UCH-1 (cell line): ENCODE results near the gene PLEKHG3.

- RRBS: no CpG with 5 or more reads among the region's 7 CpGs
Measured at GRCh38 chr14:60303698-60304250, 54.8 kb downstream of the PPM1A start.

GRCh38 chr14:60649913-60650687 is 823 bp upstream of the SIX1 start:
- RRBS: no CpG with 5 or more reads among the region's 24 CpGs

DNA sequence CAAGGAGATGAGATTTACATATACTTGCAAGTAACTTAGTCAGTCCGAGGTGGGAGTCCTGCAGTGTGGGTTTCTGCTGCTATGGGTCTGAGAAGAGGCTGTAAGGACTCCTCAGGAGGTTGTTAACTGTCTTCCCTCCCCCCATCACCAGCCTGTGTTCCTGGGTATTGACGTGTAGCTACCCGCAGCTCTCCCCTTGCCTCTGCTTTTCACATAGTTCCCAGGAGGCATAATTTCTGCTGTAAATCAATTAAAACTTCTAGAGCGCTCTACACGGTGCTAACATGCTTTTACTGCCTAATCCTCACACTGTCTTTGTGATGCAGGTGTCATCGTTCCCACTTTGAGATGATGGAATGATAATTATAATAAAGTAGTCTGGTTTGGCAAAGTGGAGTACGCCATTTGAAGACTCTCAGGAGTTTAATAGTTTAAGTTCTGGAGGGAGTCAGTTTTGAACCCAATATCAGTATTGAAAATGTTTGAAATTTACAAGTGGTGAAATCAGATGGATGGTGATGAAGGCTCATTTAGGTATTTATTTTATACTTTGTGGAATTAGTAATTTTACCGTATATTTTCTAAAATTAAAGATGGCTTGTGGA is 1.8 kb downstream of the PRKCH start:
- RRBS: no CpG with 5 or more reads among the region's 8 CpGs

- RRBS: no CpG with 5 or more reads among the region's 2 CpGs
Measured at GRCh38 chr14:61504929-61505304, 183.5 kb downstream of the PRKCH start.

GRCh38 chr14:61517655-61518293 is 177.5 kb upstream of the HIF1A start:
- RRBS: no CpG with 5 or more reads among the region's 5 CpGs

GRCh38 chr14:61694707-61695375 is 472 bp upstream of the HIF1A start:
- RRBS: no CpG with 5 or more reads among the region's 34 CpGs

- RRBS: no CpG with 5 or more reads among the region's 1 CpG
Measured at GRCh38 chr14:61698014-61698491, 2.7 kb downstream of the HIF1A start.

DNA sequence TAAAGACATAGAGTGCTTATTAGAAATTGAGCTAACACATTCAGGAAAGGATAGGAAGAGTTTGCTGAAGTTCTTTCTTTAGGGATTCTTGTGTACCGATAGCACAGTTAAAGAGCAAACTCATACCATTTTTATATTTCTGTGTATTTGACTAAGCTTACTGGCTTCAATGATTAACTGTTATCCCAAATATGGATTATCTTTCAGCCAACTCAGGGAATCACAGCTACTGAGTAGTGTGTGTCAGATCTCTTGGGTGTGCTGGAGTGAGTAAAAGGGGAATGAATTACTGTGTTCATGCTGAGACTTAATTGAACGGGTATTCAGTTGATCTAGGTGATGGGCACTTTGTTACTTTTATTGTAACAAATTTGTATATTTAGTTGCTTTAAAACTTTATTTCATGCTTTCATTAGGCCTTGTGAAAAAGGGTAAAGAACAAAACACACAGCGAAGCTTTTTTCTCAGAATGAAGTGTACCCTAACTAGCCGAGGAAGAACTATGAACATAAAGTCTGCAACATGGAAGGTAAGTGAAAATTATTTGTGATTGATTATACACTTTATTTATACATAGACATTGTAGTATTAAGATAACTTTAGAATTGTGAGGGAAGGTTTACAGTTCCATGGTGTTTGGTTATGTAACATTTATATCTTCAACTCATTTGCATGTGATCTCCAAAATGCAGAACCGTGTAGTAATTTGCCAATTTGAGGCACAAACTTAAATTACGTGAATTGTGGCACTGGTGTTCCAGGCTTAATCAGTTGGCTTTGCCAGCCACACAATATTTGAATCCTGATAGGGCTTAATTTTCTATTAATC is 31.2 kb downstream of the HIF1A start:
- RRBS: no CpG with 5 or more reads among the region's 6 CpGs

DNA sequence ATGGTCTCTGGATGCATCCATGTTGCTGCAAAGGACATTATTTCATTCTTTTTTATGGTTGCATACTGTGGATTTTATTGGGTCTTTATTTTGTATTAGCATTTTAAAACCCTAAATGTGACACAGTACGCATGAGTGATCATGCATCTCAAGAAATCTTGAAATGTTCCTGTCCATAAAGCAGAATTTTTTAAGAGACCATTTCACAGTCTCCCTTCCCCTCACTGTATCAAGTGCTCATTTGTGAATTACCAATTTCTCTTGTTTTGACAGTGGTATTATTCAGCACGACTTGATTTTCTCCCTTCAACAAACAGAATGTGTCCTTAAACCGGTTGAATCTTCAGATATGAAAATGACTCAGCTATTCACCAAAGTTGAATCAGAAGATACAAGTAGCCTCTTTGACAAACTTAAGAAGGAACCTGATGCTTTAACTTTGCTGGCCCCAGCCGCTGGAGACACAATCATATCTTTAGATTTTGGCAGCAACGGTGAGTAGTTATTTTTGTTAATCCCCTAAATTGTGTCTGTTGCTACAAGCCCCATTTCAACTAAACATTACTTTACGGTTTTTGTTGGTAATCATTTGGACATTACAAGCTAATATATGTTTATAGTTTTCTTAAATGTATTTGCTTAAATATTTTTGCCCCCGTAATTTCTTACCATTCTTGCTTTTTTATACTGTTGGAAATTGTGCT is 25.5 kb upstream of the SNAPC1 start:
- RRBS: no CpG with 5 or more reads among the region's 7 CpGs

GRCh38 chr14:63383649-63384123 is 65.0 kb upstream of the GPHB5 start:
- RRBS: no CpG with 5 or more reads among the region's 2 CpGs

DNA sequence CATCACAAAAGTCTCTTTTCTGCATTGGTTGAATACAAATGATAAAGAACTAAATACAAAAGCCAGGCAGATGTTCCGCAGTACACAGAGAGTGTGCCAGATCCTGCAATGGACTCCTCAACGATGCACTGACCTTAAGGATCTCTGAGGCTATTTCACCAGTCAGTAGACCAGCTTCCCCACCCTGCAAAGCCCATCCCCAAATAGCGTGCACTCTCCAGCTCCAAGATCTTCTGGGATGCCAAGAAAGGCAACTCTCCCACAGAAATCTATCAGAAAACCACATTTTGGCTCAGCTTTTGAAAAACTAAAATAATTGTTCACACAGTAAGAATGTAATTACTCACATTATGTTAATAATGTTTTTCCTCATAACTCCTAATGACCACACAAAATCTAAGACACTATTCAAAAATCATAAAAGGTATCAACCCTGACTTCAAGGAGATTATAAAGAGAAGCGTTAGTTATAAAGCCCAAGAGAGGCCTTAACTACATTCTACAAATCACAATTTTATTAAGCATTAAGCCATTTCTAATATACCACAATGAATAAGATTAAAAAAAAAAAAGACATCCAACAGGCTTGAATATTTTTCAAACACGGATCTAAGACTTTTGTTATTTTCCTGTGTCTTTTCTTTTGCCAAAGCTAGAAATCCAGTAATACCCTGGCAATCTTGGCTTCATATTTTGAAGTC is 90.3 kb downstream of the PPP2R5E start:
- RRBS: no CpG with 5 or more reads among the region's 5 CpGs

DNA sequence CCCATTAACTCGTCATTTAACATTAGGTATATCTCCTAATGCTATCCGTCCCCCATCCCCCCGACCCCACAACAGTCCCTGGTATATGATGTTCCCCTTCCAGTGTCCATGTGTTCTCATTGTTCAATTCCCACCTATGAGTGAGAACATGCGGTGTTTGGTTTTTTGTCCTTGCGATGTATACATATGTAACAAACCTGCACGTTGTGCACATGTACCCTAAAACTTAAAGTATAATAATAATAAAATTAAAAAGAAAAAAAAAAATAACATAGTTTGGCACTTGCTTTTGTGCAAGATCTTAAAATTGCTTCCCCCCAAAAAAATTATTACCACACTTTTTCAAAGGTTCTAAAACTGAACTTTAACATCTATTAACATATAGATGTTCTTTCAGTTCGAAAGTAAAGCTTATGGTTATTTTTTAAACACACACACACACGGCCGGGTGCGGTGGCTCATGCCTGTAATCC is 11.9 kb downstream of the PPP2R5E start:
- RRBS: no CpG with 5 or more reads among the region's 10 CpGs

DNA sequence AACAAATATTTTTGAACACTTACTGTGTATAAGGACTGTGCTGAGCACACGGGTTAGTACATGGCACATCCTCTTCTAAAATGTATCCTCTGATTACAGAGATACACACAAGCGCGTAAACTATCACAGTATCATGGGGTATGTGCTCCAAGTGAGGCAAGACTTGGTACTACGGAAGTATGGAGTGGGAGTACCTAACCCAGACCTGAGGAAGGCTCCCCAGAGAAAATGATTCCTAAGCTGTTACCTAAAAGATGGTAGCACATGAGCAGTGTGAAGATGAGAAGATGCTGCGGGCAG is 67.2 kb downstream of the SYNE2 start:
- RRBS: no CpG with 5 or more reads among the region's 5 CpGs

DNA sequence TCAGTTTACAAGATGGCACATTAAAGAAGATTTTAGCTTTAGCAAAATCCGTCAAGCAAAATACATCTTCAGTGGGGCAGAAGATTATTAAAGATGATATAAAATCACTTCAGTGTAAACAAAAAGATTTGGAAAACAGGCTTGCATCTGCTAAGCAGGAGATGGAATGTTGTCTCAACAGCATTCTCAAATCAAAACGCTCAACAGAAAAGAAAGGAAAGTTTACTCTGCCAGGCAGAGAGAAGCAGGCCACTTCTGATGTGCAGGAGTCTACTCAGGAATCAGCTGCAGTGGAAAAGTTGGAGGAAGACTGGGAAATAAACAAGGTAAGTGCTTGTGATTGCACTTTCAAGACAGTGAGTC is 178.2 kb downstream of the SYNE2 start:
- RRBS: no CpG with 5 or more reads among the region's 2 CpGs

DNA sequence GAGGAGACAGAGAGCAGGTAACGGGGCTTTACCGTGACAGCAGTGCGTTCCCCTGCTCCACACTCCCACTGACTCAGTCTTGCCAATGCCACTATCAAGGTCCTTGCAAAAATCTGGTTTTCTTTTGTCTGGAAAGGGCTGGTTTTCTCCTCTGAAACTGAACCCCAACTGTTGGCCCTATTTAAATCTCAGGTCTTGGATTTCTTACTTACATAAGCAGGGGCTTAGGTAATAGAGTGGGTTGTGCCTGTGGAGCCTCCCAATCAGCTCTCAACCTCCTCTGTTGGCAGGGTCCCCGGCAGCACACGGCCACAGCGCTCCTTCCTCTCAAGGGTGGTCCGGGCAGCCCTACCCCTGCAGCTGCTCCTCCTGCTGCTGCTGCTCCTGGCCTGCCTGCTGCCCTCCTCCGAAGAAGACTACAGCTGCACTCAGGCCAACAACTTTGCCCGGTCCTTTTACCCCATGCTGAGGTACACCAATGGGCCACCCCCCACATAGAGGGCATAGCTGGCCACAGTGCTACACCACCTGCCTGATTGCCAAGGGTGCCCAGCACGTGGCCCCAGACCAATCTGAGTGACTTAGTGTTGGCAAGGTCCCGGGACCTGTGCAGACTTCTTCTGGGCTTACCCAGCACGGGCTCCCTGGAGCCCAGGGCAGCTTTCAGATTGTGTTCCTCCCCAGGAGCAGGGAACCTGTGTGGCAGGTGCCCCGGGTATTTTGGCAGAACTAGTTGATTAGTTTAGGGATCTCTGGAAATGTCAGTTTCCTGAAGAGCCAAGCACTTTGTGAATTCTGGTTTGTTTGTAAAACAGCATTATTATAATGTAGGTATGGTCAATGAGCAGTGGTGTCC is 68.9 kb downstream of the ESR2 start:
- RRBS: 73% methylated on average over 6 of the region's 13 CpGs

DNA sequence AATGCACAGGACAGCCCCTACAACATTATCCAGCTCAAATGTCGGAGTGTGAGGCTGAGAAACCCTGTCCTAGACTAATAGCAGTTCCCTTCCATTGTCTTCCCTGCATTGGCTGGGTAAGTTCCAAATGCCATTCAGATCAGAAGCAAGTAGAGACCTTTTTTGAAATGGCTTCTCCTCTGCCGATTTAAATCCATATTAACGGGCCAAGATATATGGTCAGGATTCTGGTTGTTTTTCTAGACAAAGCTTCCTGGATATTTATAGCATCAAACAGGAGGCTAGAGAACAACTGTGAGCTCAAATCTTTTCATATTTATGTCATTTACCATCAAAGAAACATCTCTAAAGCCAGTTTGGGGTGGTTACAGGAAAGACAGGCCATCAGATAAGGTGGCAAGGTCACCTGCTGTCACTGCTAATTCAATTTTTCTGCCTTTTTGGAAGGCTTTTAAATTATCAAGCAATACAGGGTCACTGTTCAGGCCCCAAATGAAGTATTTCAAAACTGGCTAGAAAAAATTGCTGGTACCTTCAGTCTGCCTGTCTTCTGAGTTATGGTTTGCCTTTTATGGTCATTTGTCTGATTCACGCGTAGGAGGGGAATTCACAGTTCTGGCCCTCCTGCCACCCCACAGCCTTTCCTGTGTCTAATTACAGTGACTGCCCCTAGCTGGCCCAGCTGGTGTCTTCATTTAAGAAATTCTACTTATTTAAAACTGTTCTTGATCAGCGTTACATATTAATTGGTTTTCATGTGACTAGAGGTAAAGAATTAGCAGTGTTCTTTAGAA is 20.0 kb upstream of the AKAP5 start:
- RRBS: no CpG with 5 or more reads among the region's 6 CpGs

DNA sequence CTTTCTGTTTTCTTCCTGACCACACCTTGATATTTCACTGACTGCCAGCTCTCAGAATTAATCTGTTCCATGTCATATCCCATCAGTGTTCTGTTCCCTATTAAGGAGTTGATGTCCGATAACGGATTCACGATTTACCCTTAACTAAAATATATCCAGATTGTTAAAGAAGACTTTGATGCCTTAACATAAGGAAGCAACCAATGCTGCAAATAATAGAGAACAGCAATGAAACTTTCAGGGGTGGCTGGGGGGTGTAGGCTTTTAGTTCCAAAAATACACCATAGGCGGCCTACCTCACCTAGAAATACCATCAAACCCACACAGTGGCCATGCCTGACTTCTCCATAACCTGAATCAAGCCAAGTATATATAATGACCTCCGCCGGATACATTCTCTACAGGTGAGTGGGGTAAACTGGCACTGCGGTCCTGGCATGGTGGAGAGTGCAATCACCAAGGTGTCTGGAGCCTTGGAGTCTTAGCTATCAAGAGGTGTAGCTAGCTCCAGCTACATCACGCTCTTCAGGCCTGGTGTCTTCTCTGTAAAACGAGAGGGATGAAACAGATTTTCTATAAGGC is 1.3 kb downstream of the ZBTB25 start:
- RRBS: no CpG with 5 or more reads among the region's 9 CpGs

GRCh38 chr14:64683006-64683889 is 21.0 kb upstream of the PLEKHG3 start:
- RRBS: no CpG with 5 or more reads among the region's 24 CpGs

DNA sequence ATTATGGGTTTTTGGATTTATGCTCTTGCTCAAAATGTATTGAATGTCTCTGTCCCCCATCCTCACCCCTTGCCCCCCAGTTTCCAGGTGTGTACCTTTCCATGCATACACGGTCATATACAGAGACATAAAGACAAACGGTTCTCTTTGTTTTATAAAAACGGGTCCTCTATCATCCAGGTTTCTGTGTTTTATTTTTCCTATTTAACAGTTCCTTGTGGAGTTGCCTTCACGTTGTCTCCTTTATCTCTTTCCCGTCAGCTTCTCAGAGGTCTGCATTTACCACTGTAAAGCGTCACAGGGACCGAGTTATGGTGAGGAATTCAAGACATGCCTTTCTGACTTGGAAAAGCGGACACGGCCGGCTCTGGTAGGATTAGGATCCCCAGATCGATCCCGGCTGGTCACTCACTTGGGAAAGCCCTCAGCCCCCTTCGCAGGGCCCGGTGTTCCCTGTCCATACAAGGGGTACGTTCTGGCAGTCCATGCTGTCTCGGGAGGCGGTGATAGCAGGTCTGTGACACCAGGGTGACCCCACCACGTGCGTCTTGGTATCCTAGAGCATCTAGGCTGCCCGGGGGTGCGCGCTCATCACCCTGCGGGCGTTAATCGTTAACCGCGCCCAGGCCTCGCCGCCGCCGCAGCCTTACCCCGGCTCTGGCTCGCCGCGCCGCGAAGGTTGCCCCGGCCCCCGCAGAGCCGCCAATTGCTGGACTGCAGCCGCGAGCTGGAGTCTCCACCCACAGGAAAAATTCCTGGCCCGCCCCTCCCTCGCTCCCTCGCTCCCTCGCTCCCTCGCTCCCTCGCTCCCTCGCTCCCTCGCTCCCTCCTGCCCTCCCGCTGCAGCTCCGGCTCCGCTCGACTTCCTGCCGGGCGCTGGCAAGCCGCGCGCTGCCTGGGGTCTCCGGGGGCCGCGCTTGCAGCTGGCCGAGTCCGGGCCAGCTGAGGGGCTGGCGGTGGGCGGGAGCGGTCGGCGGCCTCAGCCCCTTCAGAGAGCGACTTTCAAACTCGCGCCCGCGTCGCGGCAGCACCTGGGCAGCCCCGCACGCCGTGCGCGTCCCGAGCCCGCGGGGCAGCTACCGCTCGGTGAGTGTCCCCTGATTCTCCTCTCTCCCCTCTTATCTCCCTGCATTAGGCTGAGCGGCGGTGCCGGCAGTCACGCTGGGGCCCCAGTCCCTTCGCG is at the start of gene PLEKHG3:
Gene PLEKHG3, plus strand, starts transcription at position 806 of the 1,183 bp plus-strand sequence.
- RRBS: 4% methylated on average over 24 of the region's 92 CpGs